Endodermal cell (in vitro differentiated cells): Measurements from ENCODE around the gene ALCAM.

- PRO-cap: no peak
Observed at GRCh38 chr3:100735346-100736119, 26.2 kb downstream of the TFG start.

DNA sequence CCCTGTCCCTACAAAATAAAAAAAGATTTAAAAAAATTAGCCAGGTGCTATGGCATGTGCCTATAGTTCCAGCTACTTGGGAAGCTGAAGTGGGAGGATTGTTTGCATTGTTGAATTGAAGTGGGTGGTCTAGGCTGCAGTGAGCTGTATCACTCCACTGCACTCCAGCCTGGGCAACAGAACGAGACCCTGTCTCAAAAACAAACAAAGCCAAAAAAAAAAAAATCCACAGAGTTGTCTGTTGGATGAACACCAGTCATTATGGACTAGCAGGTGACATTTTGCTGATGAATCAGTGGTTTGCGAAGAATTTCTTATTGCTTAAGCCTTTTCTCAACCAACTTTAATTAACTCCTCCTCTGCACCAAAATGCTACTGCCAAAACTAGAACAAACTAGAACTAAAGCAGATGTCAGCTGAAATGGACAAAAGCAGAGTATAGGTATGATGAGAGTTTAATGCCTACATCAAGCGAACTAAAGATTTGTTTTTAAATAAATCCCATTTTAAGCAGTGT is 28.6 kb downstream of the TFG start:
- PRO-cap: no peak

DNA sequence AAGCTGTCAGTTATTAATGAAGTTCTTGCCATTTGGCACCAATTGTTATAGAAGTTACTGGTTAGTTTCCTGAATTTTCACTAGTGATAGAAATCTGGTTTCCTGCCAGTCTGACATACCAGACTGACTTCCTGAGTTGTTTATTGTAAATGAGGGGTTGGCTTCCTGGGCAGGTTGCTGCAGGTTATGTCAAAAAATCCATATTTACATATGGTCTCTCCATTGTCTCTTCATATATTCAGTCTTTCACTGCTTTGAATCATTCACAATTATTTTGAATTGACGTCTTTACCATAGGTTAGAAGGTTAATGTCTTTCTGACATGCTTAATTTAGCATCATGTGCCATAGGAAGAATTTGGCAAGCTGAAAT is 8.4 kb upstream of the SENP7 start:
- PRO-cap: no peak

- PRO-cap: no peak
Observed at GRCh38 chr3:101530465-101531039, 17.5 kb upstream of the SENP7 start.

GRCh38 chr3:101680757-101681225 is 3.9 kb upstream of the ZBTB11 start:
- PRO-cap: no peak

GRCh38 chr3:101703112-101703613 is 16.6 kb upstream of the RPL24 start:
- PRO-cap: no peak

- PRO-cap: no peak
Observed at GRCh38 chr3:101720593-101721190, 3.7 kb upstream of the CEP97 start.

DNA sequence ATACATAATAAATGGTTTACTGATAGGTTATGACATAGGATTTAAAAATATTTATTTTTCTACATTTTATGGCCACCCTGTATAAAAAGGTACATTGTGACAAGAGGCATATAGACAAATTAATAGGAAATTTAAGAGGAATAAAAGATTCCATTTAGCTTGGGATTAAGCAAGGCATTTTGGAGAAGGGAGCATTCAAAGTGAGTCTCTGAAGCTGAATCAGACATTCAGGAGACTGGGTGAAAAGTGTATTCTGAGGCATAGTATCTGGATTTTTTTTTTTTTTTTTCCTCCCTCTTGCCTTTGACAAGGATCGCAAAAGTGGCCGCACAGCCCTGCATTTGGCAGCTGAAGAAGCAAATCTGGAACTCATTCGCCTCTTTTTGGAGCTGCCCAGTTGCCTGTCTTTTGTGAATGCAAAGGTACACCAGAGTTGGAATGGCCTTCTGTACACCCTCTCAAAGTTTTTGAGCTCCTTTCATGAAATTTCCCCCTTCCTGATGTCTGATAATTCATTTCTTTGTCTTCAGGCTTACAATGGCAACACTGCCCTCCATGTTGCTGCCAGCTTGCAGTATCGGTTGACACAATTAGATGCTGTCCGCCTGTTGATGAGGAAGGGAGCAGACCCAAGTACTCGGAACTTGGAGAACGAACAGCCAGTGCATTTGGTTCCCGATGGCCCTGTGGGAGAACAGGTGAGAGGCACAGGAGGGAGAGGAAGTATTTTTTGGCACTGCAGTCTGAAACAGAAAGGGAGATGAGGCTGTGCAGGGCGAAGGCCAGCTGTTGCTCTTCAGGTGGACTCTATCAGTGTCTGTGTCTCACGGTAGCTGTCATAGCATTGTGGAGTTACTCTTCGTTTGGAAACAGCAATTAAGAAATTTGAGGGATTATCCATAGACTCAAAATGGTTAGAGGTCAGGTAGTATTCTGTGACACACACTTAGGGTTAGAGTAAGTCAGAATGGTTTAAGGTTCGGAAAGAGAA is 7.7 kb downstream of the NFKBIZ start:
- PRO-cap: no peak

DNA sequence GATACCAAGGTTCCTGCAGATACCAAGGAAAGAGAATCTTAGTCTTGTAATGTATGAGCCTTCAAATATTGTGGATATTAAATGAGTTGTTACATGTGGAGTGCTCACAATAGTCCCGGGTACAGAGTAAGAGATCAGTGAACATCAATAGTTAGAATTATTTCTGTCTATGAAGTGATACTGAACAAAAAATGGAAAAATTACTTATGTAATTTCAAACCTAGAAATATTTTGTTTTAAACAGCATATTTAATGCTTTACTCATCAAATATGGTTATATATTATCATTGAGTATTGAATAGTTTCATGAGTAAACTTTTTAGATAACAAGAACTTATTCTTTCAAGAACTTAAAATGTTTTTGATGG is 8.4 kb downstream of the NFKBIZ start:
- PRO-cap: no peak

- PRO-cap: no peak
Observed at GRCh38 chr3:101859343-101860218, 10.3 kb downstream of the NFKBIZ start.

DNA sequence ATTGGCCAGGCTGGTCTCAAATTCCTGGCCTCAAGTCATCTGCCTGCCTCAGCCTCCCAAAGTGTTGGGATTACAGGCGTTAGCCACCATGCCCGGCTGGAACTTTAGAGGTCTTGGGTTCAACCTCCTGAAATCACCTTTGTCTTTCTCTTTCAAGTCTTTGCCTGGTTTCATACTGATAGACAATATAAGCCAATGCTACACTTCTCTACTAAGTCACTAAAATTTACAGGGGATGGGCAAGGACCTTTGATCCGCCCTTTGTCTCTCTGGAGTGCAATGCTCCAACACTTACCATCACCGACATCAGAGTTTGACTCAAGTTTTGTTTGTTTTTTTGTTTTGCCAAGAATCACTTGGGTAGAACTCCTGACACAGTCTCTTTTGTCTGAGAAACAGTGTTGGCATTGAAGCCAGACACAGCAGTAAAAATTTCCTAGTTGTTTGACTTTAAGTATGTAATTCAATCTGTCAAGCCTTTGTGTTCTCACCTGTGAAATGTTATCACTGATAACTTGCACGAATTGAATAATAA is 29.2 kb downstream of the NFKBIZ start:
- PRO-cap: no peak

DNA sequence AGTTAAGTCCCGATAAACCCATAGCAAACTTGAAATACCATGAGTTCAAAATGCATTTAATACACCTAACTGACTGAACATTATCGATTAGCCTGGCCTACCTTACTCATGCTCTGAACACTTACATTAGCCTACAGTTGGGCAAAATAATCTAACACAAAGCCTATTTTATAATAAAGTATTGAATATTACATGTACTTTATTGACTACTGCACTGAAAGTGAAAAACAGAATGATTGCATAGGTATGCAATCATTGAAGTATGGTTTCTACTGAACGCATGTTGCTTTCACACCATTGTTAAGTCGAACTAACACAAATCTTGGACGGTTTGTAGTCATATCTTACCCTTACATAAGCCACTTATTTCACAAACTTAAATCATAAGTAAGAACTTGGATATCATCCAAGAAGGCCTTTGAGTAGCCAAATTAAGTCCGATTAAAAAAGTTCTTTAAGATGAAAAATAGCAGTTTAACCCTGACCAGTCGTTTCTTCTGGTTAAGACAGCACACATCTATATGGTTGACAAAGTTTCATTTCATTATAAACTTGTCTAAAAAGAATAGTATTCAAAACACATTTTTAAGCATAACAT is 91.9 kb downstream of the NFKBIZ start:
- PRO-cap: no peak

GRCh38 chr3:101994269-101994912 is 145.1 kb downstream of the NFKBIZ start:
- PRO-cap: no peak

- PRO-cap: no peak
Observed at GRCh38 chr3:102078918-102079240, 229.6 kb downstream of the NFKBIZ start.

DNA sequence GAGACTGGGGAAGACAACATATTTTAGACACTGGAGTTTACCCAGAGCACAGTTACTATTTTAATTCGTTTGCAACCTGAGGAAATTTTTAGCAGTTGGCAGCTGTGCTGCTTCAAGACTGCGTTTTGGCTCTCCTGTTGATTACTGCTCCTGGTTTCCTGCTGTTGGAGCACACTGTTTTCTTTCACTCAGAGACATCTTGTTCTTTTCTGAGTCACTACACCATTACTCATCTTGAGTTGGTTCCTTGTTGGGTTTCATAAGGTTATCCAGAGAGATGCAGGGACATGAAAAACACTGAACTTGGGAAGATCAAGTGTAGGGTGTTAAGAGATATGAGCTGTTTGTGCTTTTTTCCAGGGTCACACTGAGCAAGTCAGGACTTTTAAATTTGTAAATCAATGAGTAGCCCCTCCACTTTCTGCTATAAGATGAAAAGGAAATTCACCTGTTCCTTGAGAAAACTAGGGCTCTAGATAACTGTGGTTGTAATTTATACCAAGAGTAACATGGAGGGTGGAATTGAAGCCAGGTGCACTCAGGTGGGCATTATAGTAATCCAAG is 281.0 kb downstream of the NFKBIZ start:
- PRO-cap: no peak

DNA sequence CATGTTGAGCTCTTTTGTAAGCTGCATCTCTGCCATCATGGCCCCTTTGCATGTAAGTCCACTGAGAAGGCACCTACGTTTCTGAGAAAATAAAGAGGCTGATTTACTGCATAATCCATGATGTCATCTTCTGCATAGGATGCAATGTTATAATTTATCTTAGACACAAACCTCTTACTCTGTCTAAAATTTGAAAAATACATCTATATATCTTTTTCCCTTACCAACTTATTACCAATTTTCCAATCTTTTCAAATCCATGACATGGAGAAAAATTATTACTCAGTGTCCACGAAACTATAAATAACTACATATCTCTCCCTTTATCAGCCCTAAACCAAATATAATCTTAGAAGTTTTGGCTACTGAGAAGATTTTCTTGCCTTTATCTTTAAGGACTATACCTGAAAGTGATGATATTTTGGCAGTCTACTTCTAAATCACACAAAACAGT is 1294.9 kb downstream of the ZPLD1 start:
- PRO-cap: no peak

- PRO-cap: bidirectional peak, plus-strand start at chr3:105366909, minus-strand start at chr3:105366802
Observed at GRCh38 chr3:105366307-105367515, at the start of gene ALCAM. TSS of gene ALCAM (plus strand) at chr3:105366909.

DNA sequence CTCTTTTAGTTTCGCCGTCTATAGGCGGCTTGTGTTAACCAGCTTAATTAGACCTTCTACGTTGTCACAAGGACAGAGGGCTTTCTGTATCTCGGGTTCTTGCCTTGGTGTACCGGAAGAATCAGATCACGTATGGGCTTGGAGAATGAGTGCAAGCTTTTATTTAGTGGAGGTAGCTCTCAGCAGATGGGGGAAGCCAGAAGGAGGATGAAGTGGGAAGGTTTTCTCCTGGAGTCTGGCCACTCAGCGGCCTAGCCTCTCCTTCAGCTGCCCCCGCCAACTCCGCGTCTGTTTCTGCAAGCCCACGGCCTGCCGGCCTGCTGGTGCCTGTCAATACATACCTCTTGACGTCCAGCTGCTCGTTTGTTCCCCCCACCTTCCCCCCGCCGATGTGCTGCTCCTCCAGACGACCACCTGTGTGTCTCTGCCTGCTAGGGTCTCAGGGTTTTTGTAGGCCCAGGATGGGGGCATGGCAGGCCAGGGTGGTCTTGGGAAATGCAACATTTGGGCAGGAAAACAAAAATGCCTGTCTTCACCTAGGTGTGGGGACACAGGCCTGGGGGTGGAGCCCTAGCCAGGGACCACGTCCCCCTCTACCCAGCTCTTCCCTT is 137.7 kb downstream of the ALCAM start:
- PRO-cap: no peak

DNA sequence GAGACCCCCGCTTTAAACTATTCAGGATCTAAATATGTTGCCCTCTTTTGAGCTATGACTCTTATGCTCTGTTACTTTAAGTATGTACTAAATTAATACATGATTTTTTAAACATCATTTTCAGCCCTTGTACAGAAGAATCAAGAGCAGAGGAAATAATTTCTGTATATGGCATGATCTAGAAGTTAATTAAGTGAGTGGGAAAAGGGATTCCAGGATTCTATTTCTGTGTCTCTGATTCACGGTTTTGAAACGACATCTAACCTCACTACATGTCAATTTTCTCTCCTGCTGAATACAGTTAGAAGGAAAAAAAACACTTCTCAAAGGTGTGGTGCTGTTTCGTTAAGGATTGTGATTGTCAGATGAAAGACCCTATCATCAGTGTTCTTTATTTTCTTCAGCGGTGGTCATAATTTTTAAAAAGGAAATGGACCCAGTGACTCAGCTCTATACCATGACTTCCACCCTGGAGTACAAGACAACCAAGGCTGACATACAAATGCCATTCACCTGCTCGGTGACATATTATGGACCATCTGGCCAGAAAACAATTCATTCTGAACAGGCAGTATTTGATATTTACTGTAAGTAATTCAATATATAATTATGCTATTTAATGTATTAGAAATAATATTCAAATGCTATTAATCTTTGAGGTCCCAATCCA is 167.7 kb downstream of the ALCAM start:
- PRO-cap: no peak

- PRO-cap: no peak
Observed at GRCh38 chr3:105656323-105656584, 212.6 kb downstream of the CBLB start.